Zone of skin (tissue), 1 donor: ENCODE measurements around the genes OR6C3, OR6C65 and ORMDL2.

DNA sequence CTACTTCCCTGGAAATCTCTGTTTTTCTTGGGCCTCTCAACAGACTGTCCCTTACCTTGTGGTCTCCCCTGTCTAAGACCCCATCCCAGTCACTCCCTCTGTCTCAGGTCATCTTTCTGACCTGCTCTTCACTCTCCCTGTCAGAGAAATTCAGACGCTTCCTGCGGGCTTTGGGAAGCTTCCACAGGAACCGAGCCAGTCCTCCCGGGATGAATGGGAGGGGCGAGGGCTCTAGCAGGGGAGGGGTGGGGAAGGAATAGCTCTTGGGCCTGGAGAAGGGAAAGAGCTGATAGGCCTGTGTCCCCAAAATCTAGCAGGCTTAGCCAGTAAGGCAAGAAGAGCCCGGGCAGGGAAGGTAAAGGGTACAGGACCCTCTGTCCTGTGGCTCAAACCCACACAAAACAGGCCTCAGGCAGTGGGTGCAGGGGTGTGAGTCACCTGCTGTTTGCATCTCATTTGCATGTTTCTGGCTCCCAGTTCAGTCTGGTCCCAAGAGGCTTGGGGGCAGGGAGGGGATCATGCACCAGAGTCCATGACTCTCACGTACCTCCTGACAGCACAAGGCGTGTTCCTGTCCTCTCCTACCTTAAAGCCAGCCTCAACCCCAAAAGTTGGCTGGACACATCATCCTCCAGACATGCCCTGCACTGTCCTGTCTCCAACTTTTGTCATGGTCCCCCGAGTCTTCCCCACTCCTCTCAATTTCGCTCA is 8.7 kb upstream of the SMUG1 start:
- RRBS: 6% methylated on average over 2 of the region's 10 CpGs

DNA sequence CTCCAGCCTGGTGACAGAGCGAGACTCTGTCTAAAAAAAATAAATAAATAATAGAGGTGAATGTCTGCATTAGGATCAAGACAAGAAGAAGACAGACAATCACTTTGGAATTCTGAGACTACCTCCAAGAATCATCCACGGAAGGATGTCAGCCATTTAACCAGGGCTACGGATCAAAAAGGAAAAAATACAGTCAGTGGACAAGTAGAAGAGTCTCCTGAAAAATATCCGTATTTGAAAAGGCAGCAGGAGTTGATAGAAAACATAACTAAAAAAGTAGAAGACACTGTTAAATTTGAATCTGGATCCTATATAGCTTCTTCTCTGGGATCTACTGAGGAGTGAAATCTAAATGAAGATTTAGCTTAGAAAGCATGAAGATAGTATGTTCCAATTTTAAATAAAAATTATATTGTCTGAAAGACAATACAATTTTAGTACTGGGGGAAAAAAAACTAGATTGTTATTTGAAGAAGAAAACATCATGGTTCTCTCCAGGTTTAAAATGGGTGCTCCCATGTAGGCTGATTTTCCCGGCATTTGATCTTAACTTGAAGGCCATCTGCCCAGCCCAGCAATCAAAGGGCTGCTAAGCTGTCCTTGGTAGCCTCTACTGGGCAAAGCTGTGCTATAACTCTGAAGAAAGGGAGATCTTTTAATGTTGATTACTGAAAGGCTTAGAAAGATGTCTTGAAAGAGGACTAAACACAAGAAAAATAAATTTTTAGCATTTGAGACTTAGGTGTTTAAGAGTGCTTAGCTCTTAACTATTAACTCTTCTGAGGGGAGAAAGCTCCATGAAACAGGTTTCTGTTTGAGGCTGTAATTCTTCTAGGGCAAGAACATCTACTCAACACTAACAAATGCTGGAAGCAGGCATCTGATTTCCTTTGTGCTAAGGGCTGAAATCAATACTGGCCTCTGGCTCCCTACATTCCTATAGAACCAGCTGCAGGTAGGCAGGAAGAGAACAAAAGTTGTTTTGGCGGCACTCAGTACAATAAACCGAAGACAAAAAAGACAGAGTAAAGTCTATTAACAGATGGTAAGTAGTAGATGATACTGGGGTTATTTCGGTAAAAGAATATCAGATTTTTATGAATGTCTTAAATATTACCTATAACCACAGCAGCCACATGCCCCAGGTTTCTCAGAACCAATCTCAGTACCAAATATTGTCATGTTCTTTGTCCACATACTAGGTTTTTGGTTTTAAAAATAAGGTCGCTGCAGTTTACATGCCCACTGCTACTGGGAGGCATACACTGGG is 41.3 kb downstream of the CBX5 start:
- RRBS: no CpG with 5 or more reads among the region's 9 CpGs

DNA sequence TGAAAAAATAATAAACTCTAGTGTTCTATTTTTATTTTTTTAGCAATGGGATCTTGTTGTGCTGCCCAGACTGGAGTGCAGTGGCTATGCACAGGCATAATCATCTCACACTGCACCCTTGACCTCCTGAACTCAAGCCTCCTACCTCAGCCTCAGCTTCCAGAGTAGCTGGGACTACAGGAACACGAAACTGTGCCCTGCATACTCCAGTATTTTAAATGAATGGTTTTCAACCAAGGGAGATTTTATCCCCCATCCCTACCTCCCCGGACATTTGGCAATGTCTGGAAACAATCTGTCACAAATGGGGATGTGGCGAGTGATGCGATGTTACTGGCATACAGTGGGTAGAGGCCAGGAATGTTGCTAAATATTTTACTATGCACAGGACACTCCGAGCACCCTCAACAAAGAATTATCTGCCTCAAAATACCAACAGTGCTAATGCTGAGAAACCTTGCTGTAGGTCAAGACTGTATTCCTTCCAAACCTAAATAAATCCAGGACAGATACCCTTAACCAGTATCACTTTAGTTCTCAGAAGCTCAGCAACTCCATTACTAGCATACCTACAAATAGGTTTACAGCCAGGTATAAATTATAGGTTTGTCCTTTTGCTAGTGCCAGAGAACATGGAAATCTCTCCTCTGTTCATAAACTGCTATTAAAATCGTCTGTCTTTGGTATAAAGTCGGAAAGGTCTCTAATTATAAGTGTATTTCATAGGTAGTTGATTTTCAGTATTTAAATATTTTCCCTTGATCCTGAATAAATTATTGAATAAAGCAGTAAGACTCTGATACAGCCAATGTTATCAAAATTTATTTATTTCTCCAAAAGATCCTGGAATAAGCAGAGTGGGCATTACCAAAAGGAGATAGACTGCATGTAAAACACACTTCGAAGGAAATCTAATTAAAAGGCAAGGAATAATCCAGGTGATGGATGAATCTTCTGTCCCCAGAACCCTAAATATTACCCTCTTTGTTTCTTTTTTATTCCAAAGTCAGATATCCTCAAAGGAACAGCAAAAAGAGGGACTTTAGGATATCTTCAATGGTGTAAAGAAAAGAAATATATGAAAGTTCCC is 1.8 kb downstream of the CBX5 start:
- RRBS: no CpG with 5 or more reads among the region's 8 CpGs

GRCh38 chr12:54299565-54300273 is 1.1 kb downstream of the NFE2 start:
- RRBS: no CpG with 5 or more reads among the region's 8 CpGs

- RRBS: no CpG with 5 or more reads among the region's 29 CpGs
Measured at GRCh38 chr12:54359289-54359875, 4.9 kb downstream of the GPR84 start.

DNA sequence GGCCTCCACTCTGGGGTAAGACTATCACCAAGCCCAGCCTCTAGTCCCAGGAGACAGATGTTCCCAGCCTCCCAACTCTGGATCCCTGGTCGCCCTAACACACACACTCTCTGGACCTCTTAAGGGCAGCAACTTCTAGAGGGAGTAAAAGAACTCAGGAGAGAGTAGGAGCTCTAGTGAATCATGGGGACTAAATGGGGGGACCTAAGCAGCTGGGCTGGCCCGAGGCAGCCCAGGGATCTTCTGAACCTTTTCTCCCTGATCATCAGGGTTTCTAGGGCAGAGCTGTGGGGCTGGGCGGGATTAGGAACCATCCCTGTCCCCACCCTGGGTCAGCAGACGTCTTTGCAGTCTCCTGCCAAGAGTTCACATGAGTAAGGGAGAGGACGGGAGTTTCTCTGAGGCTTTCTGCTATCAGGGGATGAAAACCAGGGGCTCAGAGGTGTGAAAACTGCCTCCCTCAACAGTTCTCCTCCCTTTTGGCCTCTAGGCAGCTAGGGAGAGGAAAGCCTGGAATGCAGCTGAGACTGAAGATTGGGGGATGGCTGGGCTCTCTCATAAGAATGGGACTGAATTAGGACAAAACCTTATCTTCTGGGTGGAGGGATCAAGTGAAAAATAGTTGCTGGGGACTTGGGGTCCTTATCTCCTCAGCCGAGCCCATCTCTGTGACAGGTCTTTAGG is 8.0 kb downstream of the ZNF385A start:
- RRBS: no CpG with 5 or more reads among the region's 6 CpGs

GRCh38 chr12:54378572-54379007 is 5.9 kb downstream of the ZNF385A start:
- RRBS: 0% methylated on average over 3 of the region's 12 CpGs

- RRBS: no CpG with 5 or more reads among the region's 4 CpGs
Measured at GRCh38 chr12:54386349-54386848, 1.9 kb upstream of the ZNF385A start.

DNA sequence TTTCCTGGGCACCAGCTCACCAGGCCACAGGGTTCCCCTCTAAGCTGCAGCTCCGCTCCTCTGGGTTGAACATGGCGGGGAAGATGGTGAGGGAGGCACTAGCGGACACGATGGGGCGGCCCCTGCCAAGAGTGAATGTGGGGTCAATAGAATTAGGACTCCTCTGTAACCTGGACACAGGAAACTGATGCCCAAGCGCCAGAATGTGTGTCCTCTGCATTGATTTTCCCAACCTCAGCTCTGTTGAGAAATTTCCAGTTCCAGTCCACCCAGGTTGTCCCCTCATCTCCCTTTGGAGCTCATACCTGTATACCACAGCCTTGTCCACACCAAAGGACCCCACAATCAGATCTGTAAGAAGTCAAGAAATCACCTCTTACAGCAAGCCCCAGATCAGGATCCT is 14.9 kb downstream of the ITGA5 start:
- RRBS: no CpG with 5 or more reads among the region's 6 CpGs

DNA sequence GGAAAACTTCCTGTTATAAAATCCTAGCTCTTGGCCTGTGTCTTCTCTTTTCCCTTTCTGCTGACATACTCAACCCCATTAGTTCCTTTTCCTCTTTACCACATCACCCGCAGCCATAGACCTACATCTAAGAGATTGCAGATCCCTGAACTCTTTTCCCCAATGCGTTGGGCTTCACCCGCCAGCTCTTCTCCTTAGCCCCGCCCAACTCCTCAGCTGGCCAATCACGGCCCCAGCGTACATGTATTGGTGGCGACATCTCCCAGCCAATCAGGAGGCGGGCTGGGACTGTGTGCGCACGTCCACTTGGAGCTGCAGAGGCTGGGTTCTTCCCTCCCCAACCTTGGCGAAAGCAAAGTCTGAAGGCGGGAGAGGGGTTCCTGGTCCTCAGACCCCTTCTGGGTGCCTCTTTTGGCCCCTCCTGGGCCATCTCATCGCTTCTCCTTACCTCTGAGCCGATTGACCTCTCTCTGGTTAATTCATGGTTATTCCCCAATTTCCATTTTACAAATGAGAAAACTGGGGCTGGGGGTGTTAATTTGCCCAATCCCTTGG is 11.0 kb downstream of the PDE1B start:
- RRBS: no CpG with 5 or more reads among the region's 14 CpGs

DNA sequence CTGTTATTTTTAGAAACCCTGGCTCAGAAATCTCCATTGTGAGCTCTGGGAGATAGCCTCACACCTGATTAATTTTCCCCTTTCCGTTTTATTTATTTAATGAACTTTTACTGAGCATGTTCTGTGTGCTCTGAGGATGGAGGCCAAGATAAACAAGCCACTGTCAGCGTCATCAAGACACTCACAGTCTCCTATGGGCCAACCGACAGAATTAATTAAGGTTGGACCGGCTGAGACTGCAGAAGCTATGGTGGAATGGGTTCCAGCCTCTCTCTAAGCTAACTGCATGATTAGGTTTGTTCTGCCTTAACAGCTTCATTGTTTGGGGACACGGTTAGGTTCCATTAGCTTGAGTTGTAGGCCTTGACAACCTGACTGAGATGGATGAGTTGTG is 13.6 kb downstream of the PDE1B start:
- RRBS: no CpG with 5 or more reads among the region's 5 CpGs

DNA sequence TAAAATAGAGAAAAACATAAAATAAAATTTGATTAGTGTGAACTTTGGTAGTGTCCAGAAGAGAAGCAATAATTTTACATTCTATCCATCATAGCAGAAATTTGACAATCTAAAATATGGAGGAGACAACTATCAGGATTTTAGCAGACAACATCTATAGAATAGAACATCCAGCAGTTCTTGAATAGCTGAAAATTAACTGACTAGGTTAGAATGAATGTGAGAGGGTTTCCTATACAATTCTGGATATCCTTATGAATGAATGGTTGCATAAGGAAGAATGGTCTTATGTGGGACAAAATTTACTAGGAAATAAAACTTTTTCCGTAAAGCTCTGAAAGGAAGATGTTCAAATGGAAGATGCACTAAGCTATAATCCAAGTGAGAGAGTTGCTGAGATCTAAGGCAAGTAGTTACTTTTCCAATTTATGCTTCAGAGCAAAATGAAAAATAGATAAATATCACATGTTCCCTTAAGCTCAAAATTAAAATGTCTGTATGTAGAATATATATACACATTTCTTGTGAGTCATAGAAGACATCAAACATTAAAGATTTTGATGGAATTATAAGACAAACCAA is at the start of gene OR6C3:
Gene OR6C3 (plus strand): TSS at position 344 of the 582 bp plus-strand sequence.
- RRBS: no CpG with 5 or more reads among the region's 1 CpG

DNA sequence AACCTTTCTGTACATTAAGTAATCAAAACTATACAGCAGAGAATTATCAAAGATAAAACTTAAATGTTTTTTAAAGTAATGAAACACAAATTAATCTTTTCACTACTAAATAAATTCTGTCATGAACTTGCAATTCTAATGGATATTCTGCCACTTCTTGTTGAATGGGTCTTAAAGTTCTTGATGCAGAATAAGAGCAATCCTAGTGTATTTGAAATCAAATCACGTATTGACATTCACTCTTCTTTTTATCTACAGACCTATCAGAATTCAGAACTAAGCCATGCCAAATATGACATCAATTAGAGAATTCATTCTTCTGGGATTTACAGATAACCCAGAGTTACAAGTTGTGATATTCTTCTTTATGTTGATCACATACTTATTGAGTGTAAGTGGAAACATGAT is at the start of gene OR6C65:
Gene OR6C65 (plus strand): TSS at position 284 of the 408 bp plus-strand sequence.
- RRBS: no CpG with 5 or more reads among the region's 1 CpG

DNA sequence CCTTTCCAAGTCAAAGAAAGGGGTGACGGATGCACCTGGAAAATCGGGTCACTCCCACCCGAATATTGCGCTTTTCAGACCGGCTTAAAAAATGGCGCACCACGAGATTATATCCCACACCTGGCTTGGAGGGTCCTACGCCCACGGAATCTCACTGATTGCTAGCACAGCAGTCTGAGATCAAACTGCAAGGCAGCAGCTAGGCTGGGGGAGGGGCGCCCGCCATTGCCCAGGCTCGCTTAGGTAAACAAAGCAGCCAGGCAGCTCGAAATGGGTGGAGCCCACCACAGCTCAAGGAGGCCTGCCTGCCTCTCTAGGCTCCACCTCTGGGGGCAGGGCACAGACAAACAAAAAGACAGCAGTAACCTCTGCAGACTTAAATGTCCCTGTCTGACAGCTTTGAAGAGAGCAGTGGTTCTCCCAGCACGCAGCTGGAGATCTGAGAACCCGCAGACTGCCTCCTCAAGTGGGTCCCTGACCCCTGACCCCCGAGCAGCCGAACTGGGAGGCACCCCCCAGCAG is 7.9 kb upstream of the OR6C68 start:
- RRBS: no CpG with 5 or more reads among the region's 17 CpGs

DNA sequence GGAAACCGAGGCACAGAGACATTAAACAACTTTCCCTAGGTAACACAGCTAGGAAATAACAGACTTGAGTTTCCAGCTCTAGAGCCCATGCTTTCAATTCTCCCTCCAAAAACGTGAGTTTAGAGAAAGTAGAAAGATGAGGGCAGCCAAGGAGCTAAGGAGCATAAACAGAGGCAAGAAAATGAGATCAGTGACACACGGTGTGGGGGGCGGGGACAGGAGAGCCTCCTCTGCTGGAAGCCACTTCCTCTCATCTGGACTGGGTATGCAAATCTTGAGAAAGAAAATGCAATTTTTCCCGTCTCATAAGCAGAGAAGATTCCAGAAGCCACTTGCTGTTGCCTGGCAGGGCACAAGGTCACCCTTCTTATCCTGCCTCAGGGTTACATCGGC is 5.9 kb downstream of the OR10P1 start:
- RRBS: no CpG with 5 or more reads among the region's 6 CpGs

DNA sequence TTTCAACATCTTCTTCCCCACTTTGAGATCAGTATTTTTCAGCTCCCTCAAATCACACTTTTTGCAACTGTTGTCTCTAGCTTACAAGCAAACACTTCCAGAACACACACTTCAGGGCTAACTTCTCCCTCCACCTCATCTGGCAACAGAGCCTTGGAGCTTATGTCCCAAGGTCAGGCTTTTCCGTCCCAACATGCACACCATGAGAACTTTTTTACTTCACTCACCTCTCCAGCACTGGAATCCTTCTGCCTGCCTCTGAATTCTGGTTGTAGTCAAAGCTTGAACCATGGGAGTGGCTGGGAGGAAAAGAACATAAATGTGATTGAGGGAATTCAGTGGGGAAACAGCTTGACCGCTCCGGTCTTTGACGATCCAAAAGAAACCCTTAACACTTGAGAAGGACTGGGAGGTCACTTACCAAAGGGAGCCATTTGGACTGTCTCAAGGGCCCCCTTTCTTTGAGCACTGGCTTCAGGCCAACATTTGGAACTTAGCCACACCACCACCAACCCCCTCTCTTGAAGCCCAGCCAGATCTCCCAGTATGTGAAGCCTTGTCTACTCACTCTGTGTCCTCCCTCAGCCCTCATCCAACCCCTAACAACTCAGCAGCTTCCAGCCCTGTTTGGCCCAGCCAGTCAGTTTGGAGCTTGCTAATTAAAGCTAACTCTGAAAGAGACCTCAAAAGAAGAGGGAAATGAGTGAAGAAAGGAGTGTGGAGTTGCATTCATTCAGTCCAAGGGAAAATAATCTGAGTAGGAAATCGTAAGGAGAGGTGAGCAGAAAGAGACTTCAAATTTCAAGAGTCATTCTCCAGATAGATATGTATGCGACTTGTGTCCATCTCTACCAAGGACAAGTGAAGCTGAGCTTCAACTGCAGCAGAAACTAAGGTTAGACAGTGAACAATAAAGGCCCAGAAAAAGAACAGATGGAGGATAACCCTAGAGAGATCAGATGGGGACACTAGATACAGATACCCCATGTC is 3.7 kb upstream of the BLOC1S1 start:
- RRBS: no CpG with 5 or more reads among the region's 6 CpGs

DNA sequence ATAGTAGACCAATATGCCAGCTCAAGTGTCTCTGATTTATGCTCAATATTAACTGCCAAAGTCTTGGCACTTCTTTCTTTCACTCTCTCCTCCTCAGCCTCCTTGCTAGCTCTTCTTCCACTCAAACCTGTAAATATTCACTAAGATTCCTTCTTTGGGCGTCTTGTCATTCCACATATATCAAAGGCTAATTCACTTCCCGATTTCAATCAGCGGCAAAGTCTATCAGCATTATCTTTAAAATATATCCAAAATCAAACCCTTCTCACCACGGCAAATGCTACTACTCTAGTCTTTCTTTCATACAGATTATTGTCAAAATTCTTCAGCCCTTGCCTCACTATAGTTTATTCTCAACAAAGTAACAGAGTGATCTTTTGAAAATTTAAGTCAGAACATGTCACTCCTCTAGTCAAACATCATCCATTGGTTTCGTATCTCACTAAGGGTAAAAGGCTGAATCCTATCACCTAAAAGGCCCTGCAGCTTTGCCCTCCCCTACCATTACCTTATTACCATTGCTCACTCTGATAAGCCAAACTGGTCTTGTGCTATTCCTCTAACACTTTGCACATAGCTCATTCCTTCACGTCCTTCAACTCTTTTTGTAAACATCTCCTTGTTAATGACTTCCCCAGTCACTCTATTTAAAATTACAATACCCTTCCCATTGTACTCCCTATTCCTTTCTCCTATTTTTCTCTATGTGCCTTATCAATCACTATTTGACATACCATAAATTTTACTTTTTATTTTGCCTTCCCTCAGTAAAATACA is 5.7 kb downstream of the SARNP start:
- RRBS: no CpG with 5 or more reads among the region's 6 CpGs

GRCh38 chr12:55817911-55819016 is at the start of gene ORMDL2:
ORMDL2 (plus strand) TSS chr12:55818041.
- RRBS: no CpG with 5 or more reads among the region's 31 CpGs

GRCh38 chr12:55834529-55835411 is 5.4 kb upstream of the DNAJC14 start:
- RRBS: no CpG with 5 or more reads among the region's 11 CpGs

DNA sequence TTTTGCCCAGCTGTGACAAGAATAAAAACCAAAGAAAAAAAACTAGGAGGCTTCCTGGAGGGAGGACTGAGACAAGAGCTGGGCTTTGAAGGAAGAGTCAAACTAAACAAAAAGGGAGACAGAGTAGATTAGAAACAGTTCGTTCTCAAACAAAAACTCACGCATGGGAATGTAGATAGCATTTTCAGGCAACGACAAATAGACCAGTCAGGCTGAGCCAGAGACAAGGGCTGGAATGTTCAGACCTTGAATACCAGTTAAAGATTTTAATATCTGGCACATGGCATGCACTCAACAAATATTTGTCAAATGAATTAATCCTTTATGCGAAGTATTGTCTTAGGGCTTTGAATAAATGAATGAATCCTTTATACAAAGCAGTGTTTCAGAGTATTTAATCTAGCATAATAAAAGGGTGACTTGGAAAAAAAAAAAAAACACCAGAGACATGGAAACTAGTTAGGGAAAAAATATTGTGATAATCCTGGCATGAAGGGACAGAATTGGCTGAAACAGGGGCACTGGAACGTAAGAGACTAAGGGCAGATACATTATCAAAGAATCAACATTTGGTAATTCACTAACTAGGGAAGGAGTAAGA is 18.4 kb downstream of the PYM1 start:
- RRBS: no CpG with 5 or more reads among the region's 5 CpGs